Spleen (tissue), 7 donors: ENCODE measurements around a stretch of chr6.

- PRO-cap, 4 experiments = peak in 1 of 4 experiments; most common minus-strand start chr6:2770334 (in 1)
- RAMPAGE, long total RNA, 4 experiments = no peak in any of the 4 experiments
Observed at GRCh38 chr6:2769921-2770594, 4.9 kb downstream of the WRNIP1 start.

- PRO-cap, 4 experiments = no peak in any of the 4 experiments
- RAMPAGE, long total RNA, 4 experiments = no peak in any of the 4 experiments
Observed at GRCh38 chr6:2809508-2810305, 32.0 kb downstream of the SERPINB1 start.

- PRO-cap, 4 experiments = no peak in any of the 4 experiments
- RAMPAGE, long total RNA, 4 experiments = no peak in any of the 4 experiments
Observed at GRCh38 chr6:2810306-2811072, 31.2 kb downstream of the SERPINB1 start.

DNA sequence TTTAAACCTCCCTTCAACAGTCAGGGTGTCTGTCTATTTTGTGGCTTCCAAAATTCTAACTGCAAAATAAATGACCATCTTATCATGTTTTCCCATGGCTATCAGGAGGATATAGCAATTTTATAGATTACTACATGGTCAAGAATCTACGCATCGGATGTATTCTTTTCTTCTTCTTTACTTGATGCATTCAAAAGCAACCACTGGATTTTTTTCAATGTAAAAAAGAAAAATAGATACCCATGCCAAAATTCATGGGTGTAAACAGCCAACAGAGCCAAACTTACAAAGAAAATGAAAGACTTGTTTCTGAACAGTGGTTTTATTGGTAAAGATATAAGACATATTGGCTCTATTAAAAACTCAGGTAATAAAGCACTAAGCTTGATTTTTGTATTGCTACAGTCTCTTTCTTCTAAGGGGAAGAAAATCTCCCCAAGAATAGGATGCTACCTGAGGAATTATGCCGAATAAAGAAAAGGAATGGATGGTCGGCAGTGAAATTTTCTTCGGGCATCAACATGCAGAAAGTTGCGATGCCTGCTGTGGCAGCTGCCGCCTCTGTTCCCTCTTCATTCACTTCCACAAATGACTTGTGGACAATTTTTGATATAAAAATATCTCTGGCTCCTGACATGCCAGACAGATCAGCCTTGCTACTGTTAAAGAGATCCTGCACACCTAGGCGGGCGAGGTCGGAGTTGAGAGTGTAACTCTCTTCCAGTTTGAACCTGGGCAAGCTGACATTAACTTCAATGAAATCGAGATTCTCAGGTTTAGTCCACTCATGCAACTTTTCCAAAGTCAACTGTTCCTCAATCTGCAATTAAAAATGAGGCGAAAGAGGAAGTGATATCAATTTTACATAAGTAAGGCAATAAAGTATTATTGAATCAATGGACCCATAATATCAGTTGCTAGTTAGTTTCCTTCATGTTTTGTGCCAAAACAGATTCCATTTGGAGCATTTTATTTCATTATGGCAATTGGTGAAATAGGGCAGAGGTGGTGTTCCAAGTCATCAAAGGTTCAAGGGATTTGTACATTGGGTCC lies 8.1 kb downstream of the SERPINB1 start:
- PRO-cap, 4 experiments = peak in 1 of 4 experiments; most common minus-strand start position 504 of the sequence (in 1)
- RAMPAGE, long total RNA, 4 experiments = start-site peak on the plus strand in 1 of 4 experiments, centred at position 965 of the sequence, 5 reads per replicate

DNA sequence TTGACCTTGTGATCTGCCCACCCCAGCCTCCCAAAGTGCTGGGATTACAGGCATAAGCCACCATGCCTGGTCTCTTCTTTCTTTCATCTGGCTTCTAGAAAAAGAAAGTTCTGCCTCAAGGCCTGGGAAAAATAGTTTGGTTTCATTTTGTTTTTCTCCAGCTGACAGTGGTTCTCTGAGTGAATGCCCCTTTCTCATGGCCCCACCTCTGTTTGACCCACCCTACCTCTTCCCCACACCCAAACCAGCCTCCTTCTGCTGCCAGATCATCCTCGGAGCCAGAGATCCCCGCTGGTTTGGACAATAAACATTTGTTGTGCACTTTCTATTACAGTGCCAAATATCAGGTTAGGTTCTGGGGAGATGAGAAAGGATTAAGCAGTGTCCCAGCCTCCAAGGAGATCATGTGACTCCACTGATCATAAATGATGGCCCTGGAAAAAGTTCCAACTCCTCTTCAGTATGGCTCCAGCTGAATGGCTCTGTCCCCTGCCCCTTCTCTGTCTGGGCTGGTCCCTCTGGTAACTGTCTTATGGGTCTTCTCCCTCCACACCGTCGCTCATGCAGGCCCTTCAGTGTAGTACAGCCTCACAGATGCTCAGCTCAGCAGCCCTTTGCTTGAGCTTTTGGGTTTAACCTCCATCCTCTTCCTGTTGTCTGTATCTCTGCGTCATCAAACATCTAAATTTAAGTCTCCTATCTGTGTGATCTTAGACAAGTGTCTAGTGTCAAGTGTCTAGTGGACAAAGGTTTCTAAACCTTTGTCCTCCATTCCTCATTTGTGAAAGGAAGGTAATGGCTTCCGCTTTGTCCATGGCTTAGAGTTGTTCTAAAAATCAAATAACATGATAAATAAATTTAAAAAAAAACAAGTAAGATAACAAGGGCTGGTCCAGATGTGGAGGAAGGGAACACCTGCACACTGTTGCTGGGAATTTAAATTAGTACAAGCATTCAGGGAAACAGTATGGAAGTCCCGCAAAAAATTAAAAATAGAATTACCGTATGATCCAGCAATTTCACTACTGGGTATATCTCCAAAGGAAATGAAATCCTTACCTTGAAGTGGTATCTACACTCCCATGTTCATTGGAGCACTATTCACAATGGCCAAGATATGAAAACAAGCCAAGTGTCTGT lies 17.3 kb upstream of the SERPINB1 start:
- PRO-cap, 4 experiments = peak in 4 of 4 experiments; most common plus-strand start position 269 of the sequence (in 1); most common minus-strand start position 616 of the sequence (in 3)
- RAMPAGE, long total RNA, 4 experiments = no peak in any of the 4 experiments

DNA sequence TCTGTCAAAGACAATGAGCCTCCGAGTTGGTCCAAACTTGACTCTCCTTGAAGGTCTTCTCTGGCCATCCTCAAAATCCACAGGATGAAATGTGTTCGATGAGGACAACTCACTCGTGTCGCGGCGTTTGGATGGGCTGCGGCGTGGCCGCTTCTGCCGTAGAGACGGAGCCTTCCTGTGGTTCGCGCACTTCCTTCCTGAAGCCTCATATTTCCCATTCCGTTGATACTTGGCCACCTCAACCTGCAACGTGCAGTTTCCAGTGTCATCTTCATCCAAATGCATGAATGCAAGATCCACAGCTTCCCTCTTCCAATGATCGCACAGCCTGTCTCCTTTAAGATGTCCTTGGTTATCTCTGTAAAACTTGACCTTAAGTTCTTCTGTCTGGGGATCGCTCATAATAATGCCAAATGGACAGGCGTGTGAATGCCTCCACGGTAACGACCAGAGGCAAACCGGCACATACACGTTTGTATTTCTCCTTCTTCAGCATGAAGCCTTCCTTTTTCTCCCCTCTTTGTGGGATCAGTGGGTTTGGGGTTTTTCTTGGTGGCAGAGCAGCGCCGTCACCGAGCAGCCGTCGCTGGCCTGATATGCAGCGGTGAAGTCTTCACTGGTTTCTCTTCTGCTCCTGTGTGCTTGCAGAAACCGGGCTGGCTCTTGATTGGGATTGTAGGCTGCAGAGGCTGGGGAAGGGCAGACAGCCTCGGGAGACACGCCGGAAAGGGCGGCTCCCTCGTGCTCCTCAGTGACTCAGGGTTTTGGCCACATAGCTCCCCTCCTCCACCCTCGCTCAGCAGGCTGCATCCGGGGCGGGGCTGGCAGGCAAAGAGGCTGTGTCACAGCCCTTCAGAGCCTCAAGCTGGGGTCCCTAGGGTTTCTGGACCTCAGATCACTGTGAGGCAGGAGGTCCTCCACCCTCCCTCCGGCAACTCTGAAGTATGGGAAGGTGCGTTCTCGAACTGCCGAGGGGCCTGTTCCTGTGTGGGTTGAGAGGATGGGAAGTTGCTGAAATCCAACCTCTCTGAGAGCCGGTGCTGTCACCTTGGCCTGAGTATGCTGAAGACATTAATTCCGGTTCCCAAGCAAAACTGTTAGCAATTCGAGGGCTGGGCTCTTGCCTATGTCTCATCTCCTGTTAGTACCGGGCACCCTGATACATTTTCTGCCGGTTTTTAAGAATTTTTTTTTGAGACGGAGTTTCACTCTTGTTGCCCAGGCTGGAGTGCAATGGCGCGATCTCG lies 24.0 kb downstream of the NQO2 start:
- PRO-cap, 4 experiments = peak in 4 of 4 experiments; most common plus-strand start position 809 of the sequence (in 4); most common minus-strand start position 729 of the sequence (in 4)
- RAMPAGE, long total RNA, 4 experiments = start-site peak on the minus strand in 3 of 4 experiments, centred at positions 641 to 665 of the sequence, 121 to 247 reads per replicate

DNA sequence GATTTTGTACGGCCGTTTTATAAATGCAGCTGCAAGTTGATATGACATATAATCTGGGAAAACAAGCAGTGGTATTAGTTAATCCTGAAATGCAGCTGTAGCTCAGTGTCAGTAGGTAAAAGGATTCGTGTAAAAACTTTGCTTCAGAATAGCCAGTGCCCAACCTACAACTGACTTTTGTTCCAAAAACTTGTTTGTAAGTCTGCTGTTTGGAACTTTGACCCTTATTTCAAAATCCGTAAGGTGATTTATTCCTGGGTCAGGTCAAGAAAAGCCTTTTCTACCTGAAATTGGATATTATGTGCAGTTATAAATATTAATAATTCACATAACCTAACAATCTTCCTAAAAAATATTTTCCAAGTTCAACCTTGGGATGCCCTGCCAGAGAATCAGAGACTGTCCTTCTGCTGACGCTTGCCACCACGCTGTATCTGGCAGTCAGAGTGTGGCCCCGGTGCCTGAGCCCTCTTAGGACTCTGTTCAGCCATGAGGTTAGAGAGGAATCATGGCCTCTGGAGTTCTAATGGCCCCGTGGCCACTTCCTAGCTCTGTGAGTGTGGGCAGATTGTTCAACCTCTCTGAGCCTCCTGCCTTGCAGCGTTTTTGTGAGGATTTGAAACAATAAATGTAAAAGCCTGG lies 2.1 kb downstream of the BPHL start:
- PRO-cap, 4 experiments = no peak in any of the 4 experiments
- RAMPAGE, long total RNA, 4 experiments = no peak in any of the 4 experiments

DNA sequence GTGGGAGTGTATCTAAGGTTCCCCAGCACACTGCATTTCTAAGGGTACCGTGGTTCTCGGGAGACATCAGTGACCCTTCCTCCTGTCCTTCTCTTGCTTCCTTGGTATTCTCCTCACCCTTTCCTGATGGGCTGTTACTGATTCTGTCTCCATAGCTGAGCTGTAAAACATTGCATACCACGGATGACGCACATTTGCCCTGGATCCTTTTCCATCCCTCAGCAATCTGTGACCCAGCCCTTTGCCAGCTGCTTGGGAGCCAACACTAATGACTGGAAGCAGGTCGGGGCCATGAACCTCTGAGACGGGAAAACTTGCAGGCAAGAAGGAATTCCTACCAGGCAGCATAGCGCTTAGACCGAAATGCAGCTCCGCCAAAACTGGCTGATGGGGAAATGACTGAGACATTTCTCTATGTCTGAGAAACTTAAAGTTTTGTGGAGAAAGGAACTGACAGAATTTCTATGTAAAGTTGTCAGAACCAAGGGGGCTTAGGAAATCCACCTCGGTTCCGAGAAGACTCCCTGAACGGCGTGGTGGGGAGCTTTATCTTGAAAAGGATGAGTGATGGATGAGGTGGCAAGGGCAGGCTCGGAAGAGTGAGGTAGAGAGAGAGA lies 19.3 kb downstream of the TUBB2B start:
- PRO-cap, 4 experiments = no peak in any of the 4 experiments
- RAMPAGE, long total RNA, 4 experiments = no peak in any of the 4 experiments

- PRO-cap, 4 experiments = no peak in any of the 4 experiments
- RAMPAGE, long total RNA, 4 experiments = no peak in any of the 4 experiments
Observed at GRCh38 chr6:3208981-3209635, 18.3 kb downstream of the TUBB2B start.

DNA sequence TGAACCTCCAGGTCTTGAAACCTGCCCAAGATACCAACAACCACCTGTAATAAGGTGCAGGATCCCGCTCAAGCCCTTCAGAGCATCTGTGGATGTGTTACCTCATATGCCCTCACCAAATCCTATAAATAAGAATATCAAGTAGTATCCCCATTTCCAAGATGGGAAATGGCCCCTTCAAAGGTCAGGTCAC lies 97.9 kb downstream of the PSMG4 start:
- PRO-cap, 4 experiments = no peak in any of the 4 experiments
- RAMPAGE, long total RNA, 4 experiments = no peak in any of the 4 experiments

- PRO-cap, 4 experiments = no peak in any of the 4 experiments
- RAMPAGE, long total RNA, 4 experiments = no peak in any of the 4 experiments
Observed at GRCh38 chr6:3401598-3402579, 55.0 kb downstream of the SLC22A23 start.

- PRO-cap, 4 experiments = peak in 4 of 4 experiments; most common plus-strand start chr6:3455322 (in 2); most common minus-strand start chr6:3455231 (in 2)
- RAMPAGE, long total RNA, 4 experiments = no peak in any of the 4 experiments
Observed at GRCh38 chr6:3454958-3455456, 1.8 kb downstream of the SLC22A23 start.

DNA sequence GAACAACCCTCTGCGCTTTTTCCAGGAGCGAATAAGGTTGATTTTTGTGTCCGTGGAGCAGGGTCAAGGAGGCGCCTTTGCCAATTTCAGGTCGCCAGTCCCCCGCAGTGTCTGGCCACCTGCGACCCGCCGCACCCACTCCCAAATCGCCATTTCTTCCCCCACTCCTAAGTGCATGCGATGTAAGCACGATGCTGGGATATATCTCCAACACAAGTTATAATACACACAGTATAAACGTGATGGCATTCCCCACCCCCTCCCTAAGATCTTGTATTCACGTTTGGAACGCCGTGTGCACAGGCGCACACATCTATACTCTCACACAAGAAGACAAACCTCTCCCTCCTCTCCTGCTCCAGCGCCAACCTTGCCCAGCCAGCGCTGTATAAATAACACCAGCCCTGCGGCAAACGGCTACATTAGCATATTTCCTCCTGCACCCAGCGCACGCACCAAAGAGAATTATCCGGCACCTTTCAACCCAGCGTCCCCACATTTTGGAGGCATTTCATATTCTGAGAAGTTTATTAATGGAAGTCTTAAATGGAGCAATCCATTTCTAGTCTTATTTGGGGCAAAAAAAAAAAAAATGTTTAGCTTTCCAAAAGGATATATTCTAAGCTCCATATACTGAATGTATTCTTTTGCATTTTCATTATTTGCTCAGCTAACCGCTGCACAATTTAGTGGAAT lies 879 bp upstream of the SLC22A23 start:
- PRO-cap, 4 experiments = no peak in any of the 4 experiments
- RAMPAGE, long total RNA, 4 experiments = no peak in any of the 4 experiments

DNA sequence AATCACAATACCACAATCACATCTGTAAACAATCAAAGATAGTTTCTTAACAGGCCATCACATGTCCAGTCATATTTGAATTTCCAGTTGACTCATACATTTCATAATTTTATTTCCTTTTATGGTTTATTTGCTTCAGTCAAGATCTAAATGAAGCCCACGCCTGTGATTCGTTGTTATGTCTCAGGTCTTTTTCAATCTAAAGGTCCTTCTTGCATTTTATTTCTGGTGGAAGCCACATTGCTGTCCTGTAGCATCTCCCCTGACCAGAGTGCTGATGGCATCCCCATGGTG lies 128.5 kb upstream of the SLC22A23 start:
- PRO-cap, 4 experiments = no peak in any of the 4 experiments
- RAMPAGE, long total RNA, 4 experiments = no peak in any of the 4 experiments

GRCh38 chr6:3759552-3760219 lies 8.2 kb upstream of the PXDC1 start:
- PRO-cap, 4 experiments = no peak in any of the 4 experiments
- RAMPAGE, long total RNA, 4 experiments = no peak in any of the 4 experiments

- PRO-cap, 4 experiments = no peak in any of the 4 experiments
- RAMPAGE, long total RNA, 4 experiments = no peak in any of the 4 experiments
Observed at GRCh38 chr6:3883961-3884497, 34.9 kb downstream of the FAM50B start.

DNA sequence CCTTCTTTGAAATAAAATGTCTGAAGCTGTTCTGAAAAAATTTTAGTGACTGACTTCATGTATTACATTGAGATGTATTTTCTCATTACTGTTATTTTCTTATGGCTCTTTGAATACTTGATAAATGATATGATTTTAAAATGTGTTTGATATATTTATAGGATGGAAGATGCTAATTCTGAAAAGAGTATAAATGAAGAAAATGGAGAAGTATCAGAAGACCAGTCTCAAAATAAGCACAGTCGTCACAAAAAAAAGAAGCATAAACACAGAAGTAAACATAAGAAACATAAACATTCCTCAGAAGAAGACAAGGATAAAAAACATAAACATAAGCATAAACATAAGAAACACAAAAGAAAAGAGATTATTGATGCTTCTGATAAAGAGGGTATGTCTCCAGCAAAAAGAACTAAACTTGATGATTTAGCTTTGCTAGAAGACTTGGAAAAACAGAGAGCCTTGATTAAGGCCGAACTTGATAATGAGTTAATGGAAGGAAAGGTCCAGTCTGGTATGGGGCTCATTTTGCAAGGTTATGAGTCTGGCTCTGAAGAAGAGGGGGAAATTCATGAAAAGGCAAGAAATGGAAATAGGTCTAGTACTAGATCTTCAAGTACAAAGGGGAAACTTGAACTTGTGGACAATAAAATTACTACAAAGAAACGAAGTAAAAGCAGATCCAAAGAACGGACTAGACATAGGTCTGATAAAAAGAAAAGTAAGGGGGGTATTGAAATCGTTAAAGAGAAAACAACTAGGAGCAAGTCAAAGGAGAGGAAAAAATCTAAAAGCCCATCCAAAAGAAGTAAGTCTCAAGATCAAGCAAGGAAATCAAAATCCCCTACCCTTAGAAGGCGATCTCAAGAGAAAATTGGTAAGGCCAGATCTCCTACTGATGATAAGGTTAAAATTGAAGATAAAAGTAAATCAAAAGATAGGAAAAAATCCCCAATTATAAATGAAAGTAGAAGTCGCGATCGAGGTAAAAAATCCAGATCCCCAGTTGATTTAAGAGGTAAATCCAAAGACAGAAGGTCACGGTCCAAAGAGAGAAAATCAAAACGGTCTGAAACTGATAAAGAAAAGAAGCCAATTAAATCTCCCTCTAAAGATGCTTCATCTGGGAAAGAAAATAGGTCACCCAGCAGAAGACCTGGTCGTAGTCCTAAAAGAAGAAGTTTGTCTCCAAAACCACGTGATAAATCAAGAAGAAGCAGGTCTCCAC lies 10.7 kb downstream of the PRPF4B start:
- PRO-cap, 4 experiments = no peak in any of the 4 experiments
- RAMPAGE, long total RNA, 4 experiments = no peak in any of the 4 experiments

DNA sequence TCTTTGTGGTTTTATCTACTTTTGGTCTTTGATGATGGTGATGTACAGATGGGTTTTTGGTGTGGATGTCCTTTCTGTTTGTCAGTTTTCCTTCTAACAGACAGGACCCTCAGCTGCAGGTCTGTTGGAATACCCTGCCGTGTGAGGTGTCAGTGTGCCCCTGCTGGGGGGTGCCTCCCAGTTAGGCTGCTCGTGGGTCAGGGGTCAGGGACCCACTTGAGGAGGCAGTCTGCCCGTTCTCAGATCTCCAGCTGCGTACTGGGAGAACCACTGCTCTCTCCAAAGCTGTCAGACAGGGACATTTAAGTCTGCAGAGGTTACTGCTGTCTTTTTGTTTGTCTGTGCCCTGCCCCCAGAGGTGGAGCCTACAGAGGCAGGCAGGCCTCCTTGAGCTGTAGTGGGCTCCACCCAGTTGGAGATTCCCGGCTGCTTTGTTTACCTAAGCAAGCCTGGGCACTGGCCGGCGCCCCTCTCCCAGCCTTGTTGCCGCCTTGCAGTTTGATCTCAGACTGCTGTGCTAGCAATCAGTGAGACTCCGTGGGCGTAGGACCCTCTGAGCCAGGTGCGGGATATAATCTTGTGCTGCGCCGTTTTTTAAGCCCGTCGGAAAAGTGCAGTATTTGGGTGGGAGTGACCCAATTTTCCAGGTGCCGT lies 198.6 kb upstream of the ECI2 start:
- PRO-cap, 4 experiments = no peak in any of the 4 experiments
- RAMPAGE, long total RNA, 4 experiments = no peak in any of the 4 experiments

DNA sequence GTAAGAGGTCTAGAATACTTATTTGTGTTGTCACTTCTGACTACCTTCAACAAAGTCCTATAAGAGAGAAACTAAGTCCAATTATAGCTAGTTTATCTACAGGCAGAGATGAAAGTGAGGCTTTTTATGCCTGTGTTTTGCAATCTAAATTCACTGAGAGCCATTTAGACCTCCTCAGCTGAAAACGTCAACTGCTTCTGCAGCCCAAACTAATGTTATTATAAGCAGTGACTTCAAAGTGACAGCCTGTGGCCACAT lies 300.4 kb upstream of the ECI2 start:
- PRO-cap, 4 experiments = no peak in any of the 4 experiments
- RAMPAGE, long total RNA, 4 experiments = no peak in any of the 4 experiments

DNA sequence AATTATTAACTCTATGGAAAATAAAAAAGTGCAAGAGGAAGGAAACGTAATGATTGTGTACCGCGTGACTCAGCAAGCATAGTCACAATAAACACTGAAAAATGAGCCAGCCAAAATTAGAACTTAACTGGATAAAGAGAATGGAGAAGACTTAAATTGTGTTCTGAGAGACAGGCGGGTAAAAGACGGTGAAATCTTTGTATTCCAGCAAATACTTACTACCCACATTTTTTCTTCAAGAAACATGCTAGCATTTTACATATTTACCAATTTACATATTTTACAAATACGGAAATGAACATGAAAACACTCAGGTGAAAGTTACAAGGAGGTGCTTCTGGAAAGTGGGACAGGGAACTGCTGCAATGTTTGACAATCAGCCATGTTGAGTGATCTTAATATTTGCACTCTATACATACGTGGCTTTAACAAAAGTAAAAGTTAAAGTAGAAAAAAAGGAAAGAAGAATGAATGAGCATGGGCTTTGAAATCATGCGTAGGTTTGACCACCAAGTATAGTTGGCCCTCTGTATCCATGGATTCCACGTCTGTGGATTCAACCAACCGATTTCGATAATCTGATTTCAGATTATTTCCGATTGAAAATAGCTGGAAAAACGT lies 87.7 kb upstream of the CDYL start:
- PRO-cap, 4 experiments = no peak in any of the 4 experiments
- RAMPAGE, long total RNA, 4 experiments = no peak in any of the 4 experiments